Retinal pigment epithelial cell (primary cell): ENCODE measurements around a stretch of chr5.

- RRBS = under 1% methylated on average over 18 of the region's 27 CpGs
Measured at GRCh38 chr5:87267573-87267786, 203 bp upstream of the RASA1 start.

- RRBS = no CpG with 5 or more reads among the region's 8 CpGs
Measured at GRCh38 chr5:87305170-87306124, 37.8 kb downstream of the RASA1 start.

DNA sequence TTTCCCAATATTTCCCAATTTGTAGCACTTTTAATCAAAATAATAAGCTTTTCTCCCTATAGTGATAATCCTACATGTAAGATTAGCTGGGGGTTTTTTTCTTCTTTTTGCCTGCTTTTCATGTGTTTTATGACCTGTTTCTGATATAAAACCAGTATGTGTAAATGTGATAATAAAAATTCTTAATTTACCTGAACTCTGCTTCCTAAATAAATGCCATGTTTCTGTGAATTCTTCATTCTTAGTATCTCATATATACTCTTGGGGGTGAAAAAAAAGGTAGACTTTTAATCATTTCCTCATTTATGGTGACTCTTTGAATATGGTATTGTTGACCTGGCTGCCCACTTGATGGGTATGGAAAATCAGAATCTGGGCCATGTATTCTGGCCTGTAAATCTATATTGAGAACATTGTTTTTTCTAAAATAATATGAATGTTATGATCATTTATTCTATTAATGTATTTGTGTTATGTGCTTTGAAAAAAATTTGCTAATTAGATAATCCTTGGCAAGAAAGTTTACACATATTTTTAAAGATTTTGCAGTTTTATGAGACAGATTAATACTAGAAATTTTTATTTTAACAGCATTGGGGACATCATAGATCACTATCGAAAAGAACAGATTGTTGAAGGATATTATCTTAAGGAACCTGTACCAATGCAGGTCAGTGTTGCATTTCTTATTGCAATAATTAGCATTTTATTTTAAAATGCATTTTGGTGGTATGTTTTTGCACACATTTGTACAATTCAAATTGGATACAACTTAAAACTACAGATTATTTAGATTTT, 60.0 kb downstream of the CCNH start:
- RRBS = no CpG with 5 or more reads among the region's 1 CpG

GRCh38 chr5:87363601-87364559, 48.9 kb downstream of the CCNH start:
- RRBS = no CpG with 5 or more reads among the region's 3 CpGs

DNA sequence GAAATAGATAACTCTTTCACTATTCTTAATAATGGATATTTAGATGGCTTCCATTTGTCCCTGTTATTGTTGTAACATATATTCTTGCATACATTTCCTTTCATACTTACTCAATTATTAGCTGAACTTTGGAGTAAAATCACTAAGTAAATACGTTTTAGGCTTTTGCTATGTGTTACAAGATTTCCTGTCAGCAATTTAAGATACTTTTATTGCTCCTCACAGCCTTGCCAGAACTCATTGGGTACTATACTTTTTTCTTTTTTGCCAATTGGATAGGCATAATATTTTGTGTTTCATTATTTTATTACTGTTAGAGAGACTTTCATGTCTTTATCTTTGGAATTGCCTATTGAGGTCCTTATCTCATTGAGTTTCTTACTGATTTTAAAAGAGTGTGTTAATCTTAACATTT, 26.9 kb downstream of the CCNH start:
- RRBS = no CpG with 5 or more reads among the region's 1 CpG

GRCh38 chr5:87406124-87406634, 6.6 kb downstream of the CCNH start:
- RRBS = no CpG with 5 or more reads among the region's 1 CpG

GRCh38 chr5:87899357-87899811, 369.3 kb downstream of the TMEM161B start:
- RRBS = no CpG with 5 or more reads among the region's 2 CpGs

- RRBS = no CpG with 5 or more reads among the region's 6 CpGs
Measured at GRCh38 chr5:88826914-88827620, 55.9 kb downstream of the MEF2C start.

DNA sequence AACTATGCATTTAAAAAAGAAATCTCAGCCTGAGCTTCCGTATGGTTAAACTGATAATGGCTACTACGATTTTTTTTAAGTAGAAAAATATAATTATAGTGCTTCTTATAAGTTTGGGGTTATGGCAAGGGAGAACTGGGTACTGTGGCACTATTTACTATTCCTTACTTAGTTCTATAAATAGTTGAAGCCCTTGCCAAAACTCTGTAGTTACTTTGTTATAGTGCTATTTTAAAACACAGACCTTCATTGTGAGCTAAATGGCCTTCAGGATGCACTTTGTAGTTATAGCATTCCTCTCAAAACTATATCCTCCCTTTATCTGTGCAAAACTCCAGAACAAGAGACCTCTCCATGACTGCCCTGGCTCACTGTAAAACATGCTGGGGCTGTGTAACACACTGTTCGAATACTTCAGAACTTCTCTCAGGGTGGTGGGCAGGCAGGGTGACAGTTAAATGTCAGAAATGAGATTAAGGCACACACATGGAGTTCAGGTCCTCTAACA, 49.2 kb downstream of the MEF2C start:
- RRBS = no CpG with 5 or more reads among the region's 3 CpGs

- RRBS = no CpG with 5 or more reads among the region's 7 CpGs
Measured at GRCh38 chr5:88836234-88836960, 46.6 kb downstream of the MEF2C start.

GRCh38 chr5:88877521-88878217, 5.3 kb downstream of the MEF2C start:
- RRBS = no CpG with 5 or more reads among the region's 4 CpGs

GRCh38 chr5:88886696-88887246, 3.8 kb upstream of the MEF2C start:
- RRBS = no CpG with 5 or more reads among the region's 4 CpGs

DNA sequence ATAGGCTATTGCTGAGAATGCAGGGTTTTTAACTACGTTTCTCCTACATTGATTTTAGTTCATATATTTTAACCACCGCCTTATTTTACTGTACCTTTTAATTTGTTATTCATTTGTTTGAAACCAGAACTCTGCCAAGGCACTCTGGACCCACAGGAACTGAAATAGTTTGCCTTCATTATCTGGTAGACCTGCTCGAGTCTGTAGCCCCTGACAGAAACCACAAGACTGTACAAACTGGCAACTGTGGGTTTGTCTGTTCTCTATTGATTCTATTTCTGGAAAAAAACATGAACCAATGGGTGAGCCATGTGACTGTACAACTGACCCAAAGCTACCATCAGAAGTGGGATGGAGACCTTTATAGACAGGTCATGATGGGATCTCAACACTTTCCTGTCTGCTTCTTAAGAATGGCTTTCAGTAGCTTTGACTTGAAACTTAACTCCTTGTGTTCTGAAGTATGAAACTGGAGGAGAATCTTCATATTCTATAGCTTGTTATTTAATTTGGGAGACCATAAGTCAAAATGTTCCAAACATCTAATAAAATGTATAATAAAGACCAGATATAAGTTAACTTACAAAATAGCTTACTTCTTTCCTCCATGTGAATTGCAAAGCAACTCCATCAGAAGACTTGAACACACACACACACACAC, 388.5 kb upstream of the MEF2C start:
- RRBS = no CpG with 5 or more reads among the region's 3 CpGs

DNA sequence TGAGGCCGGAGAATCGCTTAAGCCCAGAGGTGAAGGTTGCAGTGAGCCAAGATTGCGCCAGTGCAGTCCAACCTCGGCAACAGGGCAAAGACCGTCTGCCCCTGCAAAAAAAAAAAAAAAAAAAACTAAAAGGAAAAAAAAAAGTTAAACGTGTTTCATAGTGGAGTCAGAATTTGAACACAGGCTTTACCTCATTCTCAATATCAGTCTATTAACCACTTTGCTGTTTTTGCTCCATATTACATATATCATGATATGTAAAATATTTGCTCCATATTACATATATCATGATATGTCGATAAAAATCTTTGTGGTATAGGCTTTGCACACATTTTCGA, 584.5 kb upstream of the MEF2C start:
- RRBS = no CpG with 5 or more reads among the region's 8 CpGs

GRCh38 chr5:91182666-91183277, 200.3 kb downstream of the ARRDC3 start:
- RRBS = no CpG with 5 or more reads among the region's 8 CpGs

DNA sequence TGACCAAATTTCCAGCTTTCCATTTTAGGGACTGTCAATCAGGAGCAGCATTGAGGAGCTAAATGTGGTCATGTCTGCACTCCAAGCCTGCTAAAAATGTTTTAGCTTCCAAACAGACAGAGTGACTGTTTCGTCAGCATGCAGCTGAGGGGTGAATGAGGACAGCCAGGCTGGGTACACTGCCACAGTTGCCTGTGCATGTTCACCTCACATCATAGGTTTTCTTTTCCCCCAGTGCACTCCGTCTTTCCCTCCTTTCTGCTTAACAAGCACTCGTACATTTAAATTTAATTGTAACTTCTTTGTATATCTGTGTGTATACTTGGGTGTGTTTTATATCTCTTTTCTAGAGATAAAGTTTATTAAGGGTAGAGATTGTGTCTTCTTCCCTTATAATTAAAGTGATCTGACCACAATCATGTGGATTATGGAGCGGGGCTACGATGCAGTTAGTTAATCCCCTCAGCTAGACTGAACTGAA, 138.0 kb downstream of the ARRDC3 start:
- RRBS = no CpG with 5 or more reads among the region's 5 CpGs

DNA sequence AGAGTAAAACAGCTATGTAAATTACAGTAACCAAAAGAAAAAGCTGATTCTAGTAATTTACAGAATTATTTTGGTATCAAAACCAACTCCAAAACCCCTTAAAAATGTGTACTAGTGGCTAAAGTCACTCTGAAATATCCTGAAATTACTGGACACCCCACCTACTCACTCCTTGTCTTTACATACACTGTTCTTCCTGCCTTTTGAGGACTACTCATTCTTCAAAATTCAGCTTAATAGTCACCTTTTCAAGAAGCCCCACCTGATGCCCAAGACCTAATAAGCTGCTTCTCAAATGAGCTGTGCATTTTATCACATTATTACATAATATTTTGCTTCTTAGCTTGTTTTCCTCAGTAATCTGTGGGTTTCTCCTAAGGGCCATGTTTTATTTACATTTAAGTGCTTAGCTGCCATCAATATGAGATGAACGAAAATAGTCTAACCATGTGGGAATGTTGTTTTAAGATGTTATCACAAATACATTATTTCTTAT, 10.3 kb downstream of the ARRDC3 start:
- RRBS = no CpG with 5 or more reads among the region's 1 CpG

DNA sequence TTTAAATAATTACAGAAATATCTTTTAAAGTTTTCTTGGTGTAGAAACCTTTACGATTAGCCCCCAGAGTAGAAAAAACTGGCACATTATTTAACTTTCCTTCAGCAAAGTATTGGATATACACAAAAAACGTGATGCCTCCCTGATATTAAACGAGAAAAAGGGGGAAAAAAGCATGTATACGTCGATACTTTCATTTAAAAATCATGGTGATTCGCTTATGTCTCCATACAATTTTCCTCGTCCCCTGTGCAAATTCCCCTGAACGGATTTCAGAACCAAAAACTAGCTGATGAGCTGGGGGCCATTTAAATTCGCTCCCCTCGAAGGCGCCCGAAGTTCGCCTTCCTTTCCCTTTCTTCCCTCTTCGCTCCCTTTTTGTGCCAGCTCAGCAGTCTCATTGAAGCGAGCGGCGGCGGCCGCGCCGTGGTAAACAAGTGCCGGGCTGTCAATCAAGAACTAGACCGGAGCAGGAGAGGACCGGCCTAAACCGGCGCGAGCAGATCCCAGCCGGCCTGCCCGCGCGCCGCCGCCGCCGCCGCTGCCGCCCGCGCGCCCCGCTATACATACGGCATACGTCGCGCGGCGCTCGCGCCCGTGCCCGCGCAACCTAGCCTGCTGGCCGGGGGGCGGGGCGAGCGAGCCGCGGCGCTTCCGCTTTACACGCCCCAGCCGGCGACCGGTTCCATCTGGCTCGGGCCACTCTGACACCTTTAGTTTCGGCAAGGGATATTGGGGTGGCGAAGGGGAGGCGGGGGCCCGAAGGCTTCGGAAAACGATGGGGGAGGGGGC, 3.2 kb downstream of the ARRDC3 start:
- RRBS = under 1% methylated on average over 10 of the region's 71 CpGs

DNA sequence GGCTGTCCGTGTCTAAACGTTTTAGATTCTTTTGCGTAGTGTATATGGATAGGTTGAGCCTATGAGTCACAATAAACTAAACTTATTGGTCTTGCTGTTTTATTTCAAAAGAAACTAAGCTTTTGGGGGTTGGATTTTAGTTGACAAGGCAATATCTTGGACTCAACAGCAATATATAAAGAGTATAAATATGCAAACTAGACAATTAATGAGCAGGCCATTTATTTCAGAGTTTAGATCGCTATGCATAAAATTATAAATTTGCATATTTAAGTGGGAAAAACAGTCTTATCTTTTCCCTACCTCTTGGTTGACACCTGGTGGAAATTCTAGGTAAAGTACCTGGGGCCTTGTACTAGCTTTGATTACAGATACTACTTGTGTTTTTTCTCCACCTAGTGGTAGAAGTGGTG, 1.6 kb upstream of the ARRDC3 start:
- RRBS = no CpG with 5 or more reads among the region's 4 CpGs

DNA sequence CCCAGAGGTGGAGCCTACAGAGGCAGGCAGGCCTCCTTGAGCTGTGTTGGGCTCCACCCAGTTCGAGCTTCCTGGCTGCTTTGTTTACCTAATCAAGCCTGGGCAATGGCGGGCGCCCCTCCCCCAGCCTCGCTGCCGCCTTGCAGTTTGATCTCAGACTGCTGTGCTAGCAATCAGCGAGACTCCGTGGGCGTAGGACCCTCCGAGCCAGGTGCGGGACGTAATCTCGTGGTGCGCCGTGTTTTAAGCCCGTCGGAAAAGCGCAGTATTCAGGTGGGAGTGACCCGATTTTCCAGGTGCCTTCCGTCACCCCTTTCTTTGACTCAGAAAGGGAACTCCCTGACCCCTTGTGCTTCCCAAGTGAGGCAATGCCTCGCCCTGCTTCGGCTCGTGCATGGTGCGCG, 815.8 kb upstream of the ARRDC3 start:
- RRBS = no CpG with 5 or more reads among the region's 24 CpGs